Bronchial lymph node (tissue), 1 donor: ENCODE data around the genes SPTBN1 and RPS27A.

GRCh38 chr2:54455804-54456524, at the start of gene SPTBN1:
Gene SPTBN1, plus strand, starts transcription at chr2:54456327.
- PRO-cap: bidirectional peak, plus-strand start at chr2:54456327, minus-strand start at chr2:54456169

DNA sequence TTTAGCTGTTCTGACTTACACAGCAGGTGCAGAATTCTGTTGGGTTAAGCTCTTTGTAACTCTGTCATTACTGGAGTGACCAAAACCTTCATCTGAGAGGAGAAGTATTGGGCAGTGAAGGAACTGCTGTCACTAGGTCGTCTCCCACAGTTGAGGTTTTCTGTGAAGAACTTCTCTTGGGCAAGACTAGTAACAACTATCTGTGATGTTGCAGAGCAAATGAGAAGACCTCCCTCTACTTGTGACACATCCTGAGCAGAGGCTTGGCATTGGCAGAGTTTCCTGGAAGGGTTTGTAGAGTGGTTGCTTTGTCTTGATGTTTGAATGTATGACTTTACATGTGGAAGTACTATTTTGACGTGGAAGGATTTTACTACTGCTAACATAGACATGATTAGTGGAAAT, 3.0 kb downstream of the SPTBN1 start:
- PRO-cap: bidirectional peak, plus-strand start at position 276 of the sequence, minus-strand start at position 162 of the sequence

DNA sequence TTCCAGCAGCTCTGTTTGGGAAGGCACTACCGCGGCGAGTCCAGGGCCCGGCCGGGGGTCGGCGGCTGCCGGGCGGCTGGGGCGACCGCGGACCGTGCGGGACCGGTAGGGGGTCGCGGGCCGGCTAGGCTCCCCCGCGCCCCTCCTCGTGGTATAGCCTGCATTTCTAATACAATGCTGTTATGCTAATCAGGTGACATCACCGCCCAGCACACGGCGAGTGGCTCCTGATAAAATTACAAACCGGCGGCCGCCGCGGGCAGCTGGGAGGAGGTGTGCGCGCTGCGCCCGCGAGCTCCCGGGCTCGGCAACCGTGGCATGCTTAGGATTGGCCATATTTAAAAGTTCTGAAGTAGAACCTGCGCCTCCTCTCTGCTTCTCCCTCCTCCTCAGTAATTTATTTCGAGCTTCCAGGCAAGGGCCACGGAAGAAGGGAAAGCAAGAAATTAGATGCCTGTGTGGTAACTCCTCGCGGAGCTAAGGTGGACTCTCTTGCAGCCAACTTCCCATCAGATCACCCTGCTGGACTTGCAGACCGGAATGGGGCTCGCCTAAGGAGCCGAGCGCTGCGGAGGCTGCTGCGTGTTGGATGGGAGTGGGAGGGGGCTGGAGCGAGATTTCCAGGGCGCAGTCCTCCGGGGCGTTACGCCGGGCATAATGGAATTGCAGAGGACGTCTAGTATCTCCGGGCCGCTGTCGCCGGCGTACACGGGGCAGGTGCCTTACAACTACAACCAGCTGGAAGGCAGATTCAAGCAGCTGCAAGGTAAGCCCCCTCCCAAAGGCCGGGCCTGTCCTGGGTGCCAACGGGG, 102.2 kb downstream of the SPTBN1 start:
- PRO-cap: bidirectional peak, plus-strand start at position 258 of the sequence, minus-strand start at position 145 of the sequence

DNA sequence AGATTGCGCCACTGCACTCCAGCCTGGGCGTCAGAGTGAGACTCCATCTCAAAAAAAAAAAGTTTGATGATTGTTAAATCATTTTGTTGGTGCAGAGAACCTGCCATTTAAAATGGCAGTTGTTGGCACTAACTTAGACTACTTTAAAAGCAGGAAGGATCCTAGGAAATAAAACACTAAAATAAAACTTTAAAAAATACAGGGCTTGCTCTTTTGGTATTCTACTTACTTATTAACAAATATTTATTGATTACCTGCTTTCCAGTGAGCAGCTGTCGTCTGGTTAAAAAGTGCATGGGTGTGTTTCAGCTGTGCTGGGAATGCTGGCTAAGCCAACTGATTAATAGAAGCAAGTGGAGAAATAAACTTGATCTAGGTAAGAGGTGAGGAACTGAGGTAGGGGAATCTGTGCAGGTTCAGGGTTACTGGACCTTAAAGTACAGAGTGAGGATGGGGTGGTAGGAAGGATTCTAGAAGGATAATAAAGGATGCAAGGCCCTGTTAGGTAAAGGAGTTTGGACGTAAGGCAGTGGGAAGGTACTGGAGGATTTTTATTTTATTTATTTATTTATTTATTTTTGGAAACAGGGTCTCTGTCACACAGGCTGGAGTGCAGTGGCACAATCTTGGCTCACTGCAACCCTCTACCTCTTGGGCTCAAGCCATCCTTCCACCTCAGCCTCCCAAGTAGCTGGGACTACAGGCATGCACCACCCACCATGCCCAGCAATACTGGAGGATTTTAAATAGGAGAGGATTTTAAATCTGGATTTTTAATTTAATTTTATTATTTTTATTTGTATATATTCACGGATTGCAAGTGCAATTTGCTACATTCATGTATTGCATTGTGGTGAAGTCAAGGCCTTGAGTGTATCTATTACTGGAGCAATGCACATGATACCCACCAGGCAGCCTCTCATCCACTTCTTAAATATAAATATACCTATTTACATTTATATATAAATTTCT, 110.9 kb downstream of the SPTBN1 start:
- PRO-cap: no peak

DNA sequence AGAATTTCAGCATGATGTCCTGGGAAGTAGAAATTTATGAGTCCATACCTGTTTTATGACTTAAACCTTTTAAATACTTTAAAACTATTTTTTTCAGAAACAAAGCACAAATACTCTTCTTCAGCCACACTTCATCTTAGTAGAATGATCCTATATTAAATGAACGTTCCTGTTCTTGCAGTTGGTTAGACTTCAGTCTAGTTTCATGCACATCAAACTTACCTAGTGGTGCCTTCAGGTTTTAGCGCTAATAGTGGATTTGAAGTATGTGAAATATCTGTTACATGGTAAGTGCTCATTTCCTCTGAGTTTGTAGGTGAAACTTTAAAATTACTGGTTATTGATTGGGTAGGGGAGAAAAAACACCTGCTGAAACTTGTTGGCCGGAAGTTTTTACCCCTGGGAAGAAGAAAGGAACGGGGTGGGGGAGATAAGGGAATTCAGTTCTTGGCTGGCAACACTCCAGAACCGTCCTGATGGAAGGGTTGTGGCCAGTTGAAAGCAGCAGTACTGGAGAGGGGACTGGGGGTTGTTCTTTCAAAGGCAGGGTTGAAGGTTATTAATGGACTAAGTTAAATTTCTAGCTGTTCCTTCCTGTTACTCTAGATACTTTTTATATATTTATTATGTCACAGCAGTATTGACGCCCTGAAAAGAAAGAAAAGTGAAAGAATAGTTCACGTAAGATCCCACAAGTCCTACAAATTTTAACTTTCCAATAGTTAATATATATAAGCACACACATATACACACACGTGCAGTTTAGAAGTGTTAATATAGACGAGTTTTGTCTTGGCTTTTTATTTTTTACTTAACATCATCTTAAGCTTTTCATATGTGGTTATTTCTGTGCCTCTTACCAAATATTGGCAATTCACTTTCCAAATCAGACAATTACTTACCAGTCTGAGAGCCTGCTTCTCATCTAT, 112.9 kb downstream of the SPTBN1 start:
- PRO-cap: no peak

GRCh38 chr2:54573909-54575121, 118.2 kb downstream of the SPTBN1 start:
- PRO-cap: bidirectional peak, plus-strand start at chr2:54574582, minus-strand start at chr2:54574454

GRCh38 chr2:54584380-54584754, 128.2 kb downstream of the SPTBN1 start:
- PRO-cap: no peak

DNA sequence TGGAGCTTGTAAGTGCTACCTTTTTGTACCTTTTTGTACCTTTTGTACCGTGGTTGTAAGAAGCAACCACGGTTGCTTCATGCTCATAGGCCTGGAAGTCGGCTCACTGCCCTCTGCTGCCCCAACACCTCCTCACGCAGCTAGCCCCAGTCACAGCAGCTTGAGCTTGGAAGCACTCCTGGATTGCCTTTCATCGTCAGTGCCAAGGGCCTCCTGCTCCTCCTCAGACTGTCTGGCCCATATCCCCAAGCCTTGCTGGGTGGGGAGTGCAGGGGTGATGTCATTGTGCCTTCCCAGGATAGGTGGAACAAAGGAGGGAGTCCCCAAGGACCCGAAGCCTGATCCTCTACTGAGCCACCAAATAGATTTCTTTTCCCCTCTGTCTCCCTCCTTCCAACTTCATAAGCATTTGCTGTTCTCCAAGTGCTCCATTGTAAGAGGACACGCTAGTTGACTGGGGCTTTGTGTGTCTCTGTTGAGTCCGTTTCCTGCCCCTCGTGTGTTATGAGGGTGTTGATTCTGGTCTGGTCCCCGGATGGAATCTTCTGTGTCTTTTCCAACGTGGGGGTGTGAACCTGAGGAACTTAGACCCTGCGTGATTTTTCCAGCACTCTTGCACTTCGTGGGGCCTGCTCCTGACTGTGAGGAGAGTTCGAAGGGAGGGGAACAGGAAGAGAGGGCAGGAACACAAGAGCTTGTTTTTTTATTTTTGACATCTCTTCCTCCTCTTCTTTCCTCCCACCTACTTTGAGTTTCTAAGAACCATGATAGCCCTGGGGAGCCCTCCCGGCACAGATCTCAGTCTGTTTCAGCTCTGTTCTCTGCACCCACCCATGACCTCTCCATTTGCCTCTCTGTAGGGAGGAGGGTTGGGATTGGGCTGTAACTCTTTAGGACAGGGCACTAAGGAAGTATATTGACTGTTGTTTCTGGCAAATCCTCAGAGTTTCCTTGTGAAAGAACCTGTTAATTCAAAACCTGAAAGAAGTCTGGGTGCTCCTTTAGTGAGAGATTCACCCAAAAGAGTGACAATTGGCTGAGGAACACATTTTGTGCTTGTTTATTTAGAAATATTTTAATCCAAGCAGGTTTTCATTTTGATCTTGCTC, 127.1 kb upstream of the EML6 start:
- PRO-cap: unidirectional peak, minus-strand start at position 234 of the sequence; bidirectional peak, plus-strand start at position 758 of the sequence, minus-strand start at position 544 of the sequence

DNA sequence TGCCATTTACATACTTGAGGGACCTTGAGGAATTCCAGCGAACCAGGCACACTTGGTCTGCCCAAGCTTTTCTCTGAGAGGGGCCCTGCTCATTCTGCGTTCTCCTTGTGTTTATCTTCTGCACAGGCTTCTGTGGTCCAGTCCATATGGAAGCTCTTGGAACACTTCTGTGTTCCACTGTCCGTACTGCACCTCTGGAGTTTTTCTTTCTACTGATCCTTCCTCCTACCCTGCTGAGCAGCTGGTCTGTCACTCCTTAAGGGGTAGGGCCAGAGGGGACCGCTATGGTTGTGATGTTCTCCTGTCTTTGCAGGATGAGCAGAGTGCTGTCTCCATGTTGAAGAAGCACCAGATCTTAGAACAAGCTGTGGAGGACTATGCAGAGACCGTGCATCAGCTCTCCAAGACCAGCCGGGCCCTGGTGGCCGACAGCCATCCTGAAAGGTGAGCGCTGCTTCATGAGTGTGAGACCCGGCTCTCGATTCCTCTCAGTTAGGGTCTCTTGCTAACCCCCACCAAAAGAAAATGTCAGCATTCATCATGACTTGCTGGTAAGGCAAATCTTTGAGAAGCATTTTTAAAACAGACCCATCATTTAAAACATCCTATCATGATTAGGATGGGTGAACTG, 76.5 kb upstream of the EML6 start:
- PRO-cap: no peak

DNA sequence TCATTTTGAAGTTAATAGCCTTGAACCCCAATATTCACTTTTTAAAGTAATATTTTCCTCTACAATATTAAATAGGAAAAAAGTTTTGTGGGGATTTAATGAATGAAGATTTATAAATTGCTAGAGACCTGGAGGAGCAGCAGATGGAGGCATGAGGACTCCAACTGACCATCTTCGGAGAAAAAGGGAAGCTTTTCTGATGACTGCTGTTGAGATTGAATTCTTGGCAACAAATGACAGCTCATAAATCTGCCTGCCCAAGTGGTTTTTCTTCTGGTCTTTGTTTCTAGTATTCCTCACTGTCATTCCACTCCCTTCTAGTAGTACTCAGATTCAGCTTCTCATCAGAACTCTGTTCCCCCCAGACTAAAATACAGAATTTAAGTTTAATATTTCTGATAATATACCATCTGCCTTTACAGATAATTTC, 157.0 kb downstream of the EML6 start:
- PRO-cap: no peak

- PRO-cap: no peak
These were observed 38.4 kb downstream of the RTN4 start for GRCh38 chr2:55011695-55012346.

GRCh38 chr2:55018586-55019227, 31.5 kb downstream of the RTN4 start:
- PRO-cap: no peak

- PRO-cap: bidirectional peak, plus-strand start at chr2:55111977, minus-strand start at chr2:55111852
These were observed 61.5 kb upstream of the RTN4 start for GRCh38 chr2:55111611-55112227.

- PRO-cap: bidirectional peak, plus-strand start at chr2:55232694, minus-strand start at chr2:55232588
These were observed at the start of gene RPS27A for GRCh38 chr2:55232485-55232942. Gene RPS27A, plus strand, starts transcription at chr2:55232688.

GRCh38 chr2:55500183-55500481, 19.4 kb upstream of the CFAP36 start:
- PRO-cap: no peak

- PRO-cap: no peak
These were observed 11.3 kb downstream of the CFAP36 start for GRCh38 chr2:55530766-55531239.

GRCh38 chr2:55618610-55619273, 1.3 kb upstream of the PPP4R3B start:
- PRO-cap: unidirectional peak, minus-strand start at chr2:55618807; unidirectional peak, minus-strand start at chr2:55618880

GRCh38 chr2:55672069-55673205, 21.2 kb downstream of the PNPT1 start:
- PRO-cap: no peak

DNA sequence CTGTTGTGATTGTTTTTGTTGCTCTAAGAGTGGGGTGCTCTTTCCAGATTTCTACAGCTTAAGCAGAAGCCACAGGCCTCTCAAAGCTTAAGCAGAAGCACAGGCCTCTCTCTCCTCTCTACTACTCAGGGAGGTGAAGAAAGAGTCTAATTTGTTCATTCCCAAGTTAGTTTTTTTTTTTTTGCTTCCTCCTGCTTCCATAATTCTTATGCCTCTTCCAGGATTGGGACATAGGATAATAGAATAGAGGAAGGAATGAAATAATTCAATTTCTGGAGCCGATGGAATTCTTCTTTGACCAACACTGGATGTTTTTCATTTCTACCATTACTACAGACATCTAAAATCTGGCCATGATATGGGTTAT, 8.2 kb upstream of the PNPT1 start:
- PRO-cap: no peak

GRCh38 chr2:55917674-55918363, 5.8 kb downstream of the EFEMP1 start:
- PRO-cap: no peak